Melanocyte of skin (primary cell): ENCODE results near the gene REV3L.

DNA sequence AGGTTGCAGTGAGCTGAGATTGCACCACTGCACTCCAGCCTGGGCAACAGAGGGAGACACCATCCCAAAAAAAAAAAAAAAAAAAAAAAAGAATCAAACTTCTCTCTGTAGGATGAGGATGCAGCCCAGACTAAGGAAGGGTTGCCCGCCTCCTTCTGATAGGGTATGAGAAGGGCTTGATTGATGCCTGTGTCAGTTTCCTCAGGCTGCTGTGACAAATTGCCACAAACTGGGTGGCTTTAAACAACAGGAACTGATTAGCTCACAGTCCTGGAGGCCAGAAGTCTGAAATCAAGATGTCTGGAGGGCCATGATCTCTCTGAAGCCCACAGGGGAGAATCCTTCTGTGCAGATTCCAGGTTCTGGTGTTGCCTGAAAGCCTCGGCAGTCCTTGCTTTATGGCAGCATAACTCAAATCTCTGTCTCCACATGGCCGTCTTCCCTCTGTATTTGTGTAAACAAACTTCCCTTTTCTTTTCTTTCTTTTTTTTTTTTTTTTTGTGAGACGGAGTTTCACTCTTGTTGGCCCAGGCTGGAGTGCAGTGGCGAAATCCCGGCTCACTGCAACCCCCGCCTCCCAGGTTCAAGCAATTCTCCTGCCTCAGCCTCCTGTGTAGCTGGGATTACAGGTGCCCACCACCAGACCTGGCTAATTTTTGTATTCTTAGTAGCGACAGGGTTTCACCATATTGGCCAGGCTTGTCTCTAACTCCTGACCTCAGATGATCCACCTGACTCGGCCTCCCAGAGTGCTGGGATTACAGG lies 11.1 kb upstream of the CDK19 start:
- CAGE, long polyA plus RNA, 2 experiments: no peak in any of the 2 experiments

DNA sequence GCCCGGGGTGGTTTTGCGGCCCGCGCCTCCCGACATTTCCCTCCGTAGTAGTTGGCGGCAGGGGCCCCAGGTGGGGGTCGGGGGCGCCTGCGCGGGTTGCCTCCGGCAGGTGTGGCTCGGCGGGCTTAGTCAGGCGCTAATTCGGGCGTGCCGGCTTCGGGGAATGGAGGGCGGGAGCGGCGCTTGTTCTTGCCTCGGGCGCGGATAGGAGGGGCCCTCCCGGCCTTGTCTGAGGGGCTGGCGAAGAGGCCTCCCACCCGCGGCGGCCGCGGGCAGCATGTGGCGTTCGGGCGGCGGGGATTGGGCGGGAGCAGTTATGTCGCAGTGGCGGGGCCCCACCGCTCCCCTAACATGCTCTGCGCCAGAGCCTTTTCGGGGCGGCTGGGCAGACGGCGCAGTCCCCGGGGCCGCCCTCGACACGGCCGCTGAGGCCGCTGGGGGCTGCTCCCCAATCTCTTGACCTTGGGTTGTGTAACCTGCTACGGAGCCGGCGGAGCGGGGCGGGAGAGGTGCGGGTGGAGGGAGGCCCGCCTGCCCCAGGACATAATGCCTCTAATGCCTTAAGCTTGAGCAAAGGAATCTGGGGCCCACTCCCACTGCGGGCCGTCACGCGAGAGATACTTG lies 1.0 kb downstream of the AMD1 start:
- CAGE, long polyA plus RNA, 2 experiments: no peak in any of the 2 experiments

DNA sequence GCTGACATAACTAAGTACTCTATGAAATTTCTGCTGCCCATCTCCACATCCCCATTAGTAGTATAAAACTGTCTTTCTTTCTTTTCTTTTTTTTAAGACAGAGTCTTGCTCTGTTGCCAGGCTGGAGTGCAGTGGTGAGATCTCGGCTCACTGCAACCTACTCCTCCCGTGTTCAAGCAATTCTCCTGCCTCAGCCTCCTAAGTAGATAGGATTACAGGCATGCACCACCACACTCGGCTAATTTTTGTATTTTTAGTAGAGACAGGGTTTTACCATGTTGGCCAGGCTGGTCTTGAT lies 28.3 kb upstream of the GTF3C6 start:
- CAGE, long polyA plus RNA, 2 experiments: no peak in any of the 2 experiments

- CAGE, long polyA plus RNA, 2 experiments: no peak in any of the 2 experiments
Observed at GRCh38 chr6:111032644-111033260, 50.9 kb downstream of the RPF2 start.

DNA sequence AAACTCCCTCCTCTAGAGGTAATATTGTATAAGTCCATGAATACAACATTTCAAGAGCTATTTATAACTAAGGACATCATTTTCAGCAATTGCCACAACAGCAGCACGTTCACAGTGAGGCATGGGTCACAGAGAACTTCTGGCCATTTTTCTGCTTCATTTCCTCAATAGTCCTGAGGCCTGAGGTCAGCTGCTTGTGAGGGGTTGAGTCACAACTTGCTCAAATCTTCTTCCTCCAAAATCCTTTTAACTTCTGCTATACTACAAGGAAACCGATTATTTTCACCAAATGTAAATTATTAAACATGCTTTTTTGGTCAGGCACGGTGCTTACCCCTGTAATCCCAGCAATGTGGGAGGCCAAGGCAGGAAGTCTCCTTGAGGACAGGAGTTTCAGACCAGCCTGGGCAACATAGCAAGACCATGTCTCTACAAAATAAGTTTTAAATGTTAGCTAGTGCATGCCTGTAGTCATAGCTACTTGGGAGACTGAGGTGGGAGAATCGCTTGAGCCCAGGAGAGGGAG lies 11.2 kb upstream of the SLC16A10 start:
- CAGE, long polyA plus RNA, 2 experiments: no peak in any of the 2 experiments

DNA sequence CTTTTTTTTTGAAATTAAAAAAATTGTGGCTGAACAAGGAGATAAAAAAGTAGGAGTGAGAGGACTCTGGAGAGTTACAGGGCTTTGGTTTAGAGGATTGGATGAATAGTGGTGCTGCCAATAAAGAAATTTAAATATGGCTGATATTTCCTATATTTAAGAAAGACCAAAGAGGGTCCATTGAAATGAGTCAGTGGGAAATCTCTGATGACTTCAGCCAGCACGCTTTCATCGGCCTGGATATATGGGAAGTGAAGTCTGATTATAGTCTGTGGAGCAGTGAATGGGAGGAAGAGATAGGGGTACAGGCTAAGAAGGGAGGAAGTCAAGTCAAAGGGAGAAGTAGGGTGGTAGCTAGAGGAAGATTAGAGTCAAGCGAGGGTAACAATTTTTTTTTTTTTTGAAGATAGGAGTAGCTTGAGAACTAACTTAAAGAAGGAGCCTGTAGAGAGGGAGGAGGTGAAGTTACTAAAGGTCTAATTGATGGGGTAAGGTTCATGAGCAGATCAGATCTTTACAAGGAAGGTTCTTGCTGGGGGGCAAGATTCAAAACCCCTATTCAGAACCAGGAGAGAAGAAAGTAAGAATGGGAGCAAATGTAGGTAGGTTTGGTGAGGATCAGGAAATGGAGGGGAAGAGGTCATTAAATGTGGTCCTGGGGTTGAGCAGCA lies 22.8 kb downstream of the SLC16A10 start:
- CAGE, long polyA plus RNA, 2 experiments: no peak in any of the 2 experiments

DNA sequence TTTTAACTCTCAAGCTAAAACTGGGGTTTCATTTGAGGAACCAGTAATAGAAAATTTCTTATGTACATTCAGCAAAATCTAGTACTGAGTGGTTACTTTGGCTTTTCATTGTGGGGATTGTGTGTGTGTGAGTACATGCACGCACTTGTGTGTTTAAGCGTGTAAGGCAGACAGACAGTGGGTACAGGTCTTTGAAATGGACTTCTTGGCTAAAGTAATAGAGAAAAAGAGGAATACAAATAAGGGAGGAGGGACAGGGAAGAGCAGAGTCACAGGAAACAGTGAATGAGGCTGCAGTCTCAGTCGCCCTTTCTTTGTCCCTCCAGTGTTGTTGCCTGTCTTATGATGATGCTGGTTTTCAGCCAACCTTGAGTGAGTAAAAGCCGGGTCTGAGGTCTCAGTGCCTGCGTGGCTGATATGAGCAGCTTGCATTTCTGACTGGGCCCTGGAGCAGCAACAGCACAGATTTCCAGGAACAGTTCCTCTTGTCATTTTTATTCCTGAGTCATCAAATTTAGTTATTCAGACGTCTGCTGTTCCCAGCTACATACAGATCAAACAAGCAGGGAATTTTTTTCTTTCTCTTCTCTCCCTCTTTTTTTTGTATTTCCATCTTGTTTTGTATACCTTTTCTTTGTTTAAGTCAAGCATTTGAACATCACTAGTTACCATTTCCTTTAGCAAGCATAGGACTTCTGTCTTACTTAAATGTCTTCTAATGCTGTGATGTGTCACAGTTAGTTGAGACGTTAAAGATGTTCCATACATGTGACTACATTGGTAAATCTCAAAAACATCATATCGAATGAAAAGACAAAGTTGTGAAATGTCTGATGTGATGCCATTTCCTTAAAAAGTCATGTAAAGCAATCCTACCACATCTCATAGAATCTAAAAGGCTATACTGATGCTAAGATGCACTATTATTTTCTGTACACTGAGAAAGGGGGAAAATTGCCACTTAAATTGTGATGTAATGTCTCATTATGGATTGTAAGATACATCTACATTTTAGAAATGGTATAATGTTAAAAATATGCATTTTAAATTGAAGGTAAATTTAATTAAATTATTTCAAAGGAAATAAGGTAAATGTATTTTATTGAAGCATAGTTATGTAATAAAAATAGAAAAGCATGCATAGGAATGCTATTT lies 26.6 kb downstream of the SLC16A10 start:
- CAGE, long polyA plus RNA, 2 experiments: no peak in any of the 2 experiments

DNA sequence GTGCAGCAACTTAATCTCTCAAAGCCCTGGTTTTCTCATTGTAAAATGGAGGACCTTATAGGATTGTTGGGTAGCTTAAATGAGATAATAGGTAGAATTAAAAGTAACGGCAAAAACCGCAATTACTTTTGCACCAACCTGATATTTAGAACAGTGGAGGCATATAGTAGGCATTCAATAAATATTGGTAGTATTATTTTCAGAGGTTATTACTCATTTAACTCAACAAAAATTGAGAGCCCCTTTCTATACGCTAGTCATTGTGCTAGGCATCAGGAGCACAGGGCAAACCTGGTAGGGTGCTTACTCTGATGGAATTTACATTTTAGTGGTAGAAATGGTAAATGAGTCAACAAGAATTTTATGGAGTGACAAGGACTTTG lies 39.5 kb downstream of the SLC16A10 start:
- CAGE, long polyA plus RNA, 2 experiments: no peak in any of the 2 experiments

DNA sequence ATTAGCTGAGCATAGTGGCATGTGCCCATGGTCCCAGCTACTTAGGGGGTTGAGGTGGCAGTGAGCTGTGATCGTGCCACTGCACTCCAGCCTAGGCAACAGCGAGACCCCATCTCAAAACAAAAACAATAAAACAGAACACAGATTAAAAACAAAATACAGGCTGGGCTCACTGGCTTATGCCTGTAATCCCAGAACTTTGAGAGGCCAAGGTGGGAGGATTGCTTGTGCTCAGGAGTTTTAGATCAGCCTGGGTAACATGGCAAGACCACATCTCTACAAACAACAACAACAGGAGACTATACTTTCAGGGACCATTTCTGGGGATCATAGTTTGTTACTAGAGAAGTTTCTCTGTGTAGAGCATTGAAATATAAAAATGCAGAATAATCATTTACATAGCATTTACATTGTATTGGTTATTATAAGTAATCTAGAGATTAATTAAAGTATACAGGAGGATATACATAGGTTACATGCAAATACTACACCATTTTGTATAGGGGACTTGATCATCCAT lies 62.7 kb upstream of the MFSD4B start:
- CAGE, long polyA plus RNA, 2 experiments: no peak in any of the 2 experiments

- CAGE, long polyA plus RNA, 2 experiments: no peak in any of the 2 experiments
Observed at GRCh38 chr6:111373829-111374368, 109.1 kb downstream of the REV3L start.

- CAGE, long polyA plus RNA, 2 experiments: no peak in any of the 2 experiments
Observed at GRCh38 chr6:111412716-111413714, 70.0 kb downstream of the REV3L start.

DNA sequence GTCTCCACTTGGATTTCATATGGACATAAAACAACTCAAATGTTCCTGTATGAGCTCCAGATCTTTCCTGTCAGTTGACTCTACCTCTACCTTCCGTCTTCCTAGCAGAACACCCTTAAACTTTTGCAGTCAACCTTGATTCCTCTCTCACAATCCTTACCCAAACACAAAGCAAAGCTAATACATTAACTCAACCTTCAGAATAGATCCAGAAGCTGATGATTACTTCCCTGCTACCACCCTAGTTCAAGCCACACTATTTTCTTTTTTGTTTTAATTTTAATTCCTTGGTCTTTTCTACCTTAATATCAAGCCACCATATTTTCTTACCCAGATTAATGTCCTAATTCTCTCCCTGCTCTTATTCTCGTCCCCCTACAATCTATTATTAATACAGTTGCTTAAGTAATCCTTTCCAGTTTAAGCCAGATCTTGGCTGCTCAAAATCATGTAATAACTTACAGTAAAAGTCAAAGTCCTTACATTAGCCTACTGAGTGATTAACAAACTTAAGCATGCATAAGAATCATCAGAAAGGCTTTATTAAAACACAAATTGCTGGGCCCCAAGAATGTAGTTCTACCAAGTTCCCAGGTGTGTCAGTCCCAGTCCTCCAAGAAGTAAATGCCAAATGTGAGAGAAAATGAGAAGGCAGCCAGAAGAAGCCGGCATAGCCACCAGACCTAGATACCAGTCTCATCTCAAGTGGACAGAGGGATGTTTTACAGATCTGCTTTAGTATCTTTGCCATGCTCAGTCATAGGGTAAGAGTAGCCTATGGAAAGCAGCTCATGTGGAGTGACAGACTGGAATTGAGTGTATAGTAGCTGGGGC lies 68.2 kb downstream of the REV3L start:
- CAGE, long polyA plus RNA, 2 experiments: no peak in any of the 2 experiments

- CAGE, long polyA plus RNA, 2 experiments: no peak in any of the 2 experiments
Observed at GRCh38 chr6:111417173-111417694, 65.8 kb downstream of the REV3L start.

DNA sequence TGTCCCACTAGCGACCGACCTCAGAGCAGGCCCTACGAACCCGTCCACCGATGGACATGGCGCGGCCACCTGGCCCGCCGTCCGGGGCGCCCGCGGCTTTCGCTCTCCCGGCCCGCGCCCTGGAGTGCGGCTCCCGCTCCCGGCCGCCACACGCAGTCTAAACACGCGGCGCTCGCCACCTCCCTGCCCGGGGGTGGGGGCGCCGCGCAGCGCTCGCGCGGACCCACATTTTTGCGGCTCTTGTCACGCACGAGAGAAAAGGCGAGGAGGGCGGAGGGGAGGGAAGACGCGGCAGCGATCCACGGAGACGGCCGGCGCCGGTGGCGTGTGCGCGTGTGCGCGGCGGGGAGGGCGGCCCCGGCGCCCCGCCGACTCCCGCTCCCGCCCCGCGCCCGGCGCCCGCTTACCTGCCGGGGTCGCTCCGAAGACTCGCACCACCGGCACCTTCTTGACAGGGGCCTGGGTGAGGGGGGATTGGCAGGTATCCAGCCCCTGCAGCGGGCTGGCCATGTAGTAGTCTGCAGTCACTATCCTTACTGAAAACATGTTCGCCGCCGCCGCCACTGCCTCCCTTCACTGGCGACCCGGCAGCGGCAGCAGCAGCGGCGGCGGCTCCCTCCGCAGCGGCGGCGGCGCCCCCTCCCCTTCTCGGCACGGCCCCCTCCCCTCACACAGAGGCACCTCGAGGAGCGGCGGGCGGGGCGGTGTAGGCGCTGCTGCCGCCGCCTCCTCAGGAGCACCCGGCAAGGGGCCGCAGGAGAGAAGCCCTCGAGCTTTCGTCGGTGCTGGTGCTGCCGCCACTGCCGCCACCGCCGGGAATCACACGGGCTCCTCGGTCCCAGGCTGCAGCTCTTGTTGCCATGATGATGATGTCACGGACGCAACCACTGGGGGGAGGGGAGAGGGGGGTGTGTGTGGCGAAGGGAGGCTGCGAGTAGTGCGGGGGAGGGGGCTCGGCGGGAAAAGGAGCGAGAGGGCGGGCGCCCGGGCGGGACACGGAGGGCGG lies at the start of gene REV3L:
REV3L (minus strand) TSS at position 876 of the 1,006 bp plus-strand sequence.
- CAGE, long polyA plus RNA, 2 experiments: no peak in any of the 2 experiments

DNA sequence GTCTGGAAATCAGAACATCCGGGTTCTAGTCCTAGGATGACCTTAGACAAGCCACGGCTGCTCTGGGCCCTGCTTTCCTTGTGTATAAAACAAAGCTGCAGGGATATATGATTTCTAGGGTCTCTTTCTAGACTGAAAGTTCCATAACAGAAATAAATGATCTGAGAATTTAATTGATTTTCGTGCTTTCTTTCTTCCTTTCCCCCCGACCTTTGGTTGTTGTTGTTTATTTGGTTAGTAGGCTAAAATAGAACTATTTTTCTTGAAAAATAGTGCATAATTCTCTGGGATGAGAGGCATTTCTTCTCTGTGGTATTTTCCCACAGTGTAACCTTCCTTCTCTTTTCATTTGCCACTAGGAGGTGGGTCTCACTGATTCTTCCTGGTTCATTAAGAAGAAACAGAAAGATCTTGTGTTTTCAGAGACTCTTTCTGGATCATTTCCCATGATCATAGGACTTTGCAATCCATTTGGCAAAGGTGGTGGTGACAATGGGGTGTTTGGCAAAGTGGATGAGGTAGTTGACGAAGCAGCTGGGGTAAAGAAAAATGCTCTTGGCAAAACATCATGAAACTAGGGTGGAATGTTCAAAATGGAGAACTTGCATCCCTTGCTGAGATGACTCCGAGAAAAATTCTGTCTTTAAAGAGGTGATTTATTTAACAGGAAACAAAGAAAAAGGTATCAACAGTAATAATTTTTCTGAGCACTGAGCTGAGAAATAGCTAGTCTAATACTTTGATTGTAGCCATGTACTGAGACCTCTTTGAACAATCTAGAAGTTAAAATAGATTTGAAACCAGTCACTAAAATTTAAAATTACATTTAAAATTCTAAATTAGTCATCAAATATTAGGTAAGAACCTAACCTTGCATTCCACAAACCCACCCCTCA lies 50.7 kb downstream of the TRAF3IP2 start:
- CAGE, long polyA plus RNA, 2 experiments: no peak in any of the 2 experiments

DNA sequence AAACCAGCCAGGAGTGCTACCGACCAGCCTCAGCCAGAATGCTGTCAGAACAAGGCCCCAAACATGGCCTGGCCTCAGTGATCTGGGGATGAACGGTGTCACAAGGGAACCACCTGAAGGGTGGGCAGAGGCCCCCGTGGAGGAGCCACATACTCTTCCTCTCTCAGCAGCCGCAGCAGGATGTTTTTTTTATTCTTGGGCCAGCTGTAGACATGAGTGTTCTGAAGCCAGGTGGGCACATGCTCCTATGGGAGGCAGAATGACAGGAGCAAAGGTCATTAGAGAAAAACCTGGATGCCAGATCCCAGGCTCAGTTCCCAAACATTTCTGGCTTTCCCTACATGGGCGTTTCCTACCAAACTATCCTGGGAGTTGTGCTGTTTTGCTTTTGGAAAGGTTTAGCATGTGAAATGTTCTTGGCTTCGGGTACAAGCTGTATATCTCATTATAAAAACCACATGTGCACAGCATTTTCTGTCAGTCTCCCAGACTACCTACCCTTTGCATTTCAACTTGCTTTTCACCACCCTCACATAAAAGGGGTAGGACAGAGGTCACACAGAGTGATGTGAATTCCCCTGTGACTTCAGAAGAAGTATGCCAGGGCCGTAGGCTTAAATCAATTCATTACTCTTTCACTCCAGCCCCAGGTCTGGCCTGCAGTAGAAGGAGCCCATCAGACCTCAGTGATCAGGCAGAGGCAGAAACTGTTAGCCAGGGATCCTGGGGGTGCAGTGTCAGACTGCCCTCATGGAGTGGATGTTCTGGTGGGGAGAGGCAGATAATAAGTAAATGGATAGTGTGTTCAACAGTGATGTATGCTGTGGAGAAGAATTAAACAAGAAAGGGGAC lies 46.1 kb downstream of the TRAF3IP2 start:
- CAGE, long polyA plus RNA, 2 experiments: no peak in any of the 2 experiments

DNA sequence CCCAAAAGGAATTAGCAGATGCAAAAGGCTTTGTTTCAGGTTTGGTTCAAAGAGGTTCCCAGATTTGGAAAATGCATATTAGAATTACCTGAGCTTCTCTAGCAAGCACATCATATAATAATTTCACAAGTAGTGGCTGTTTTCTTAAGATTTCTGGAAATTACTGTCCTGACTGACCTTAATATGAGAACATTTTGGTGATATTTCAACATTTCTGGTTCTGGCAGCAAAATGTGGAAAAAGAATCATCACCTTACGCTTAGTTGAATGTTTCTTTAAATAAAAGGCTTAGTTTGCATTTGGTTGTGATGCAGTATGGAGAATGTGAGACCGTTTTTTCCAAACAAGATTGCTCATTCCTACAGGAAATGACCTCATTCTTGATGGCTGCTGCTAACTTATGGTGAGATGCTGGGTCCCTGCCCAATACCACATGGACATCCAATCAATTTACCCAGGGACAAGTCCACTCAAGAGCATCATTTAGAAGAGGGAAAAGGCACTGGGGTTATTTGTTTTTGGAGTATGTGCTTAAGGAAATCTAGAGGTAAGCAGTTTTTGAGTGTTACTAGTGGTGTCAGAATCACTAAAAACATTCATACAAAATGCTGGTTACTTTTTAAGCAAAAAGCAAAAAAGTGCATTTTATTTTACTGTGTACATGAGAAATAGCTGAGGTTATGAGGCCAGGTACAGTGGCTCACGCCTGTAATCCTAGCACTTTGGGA lies 31.3 kb downstream of the TRAF3IP2 start:
- CAGE, long polyA plus RNA, 2 experiments: no peak in any of the 2 experiments

DNA sequence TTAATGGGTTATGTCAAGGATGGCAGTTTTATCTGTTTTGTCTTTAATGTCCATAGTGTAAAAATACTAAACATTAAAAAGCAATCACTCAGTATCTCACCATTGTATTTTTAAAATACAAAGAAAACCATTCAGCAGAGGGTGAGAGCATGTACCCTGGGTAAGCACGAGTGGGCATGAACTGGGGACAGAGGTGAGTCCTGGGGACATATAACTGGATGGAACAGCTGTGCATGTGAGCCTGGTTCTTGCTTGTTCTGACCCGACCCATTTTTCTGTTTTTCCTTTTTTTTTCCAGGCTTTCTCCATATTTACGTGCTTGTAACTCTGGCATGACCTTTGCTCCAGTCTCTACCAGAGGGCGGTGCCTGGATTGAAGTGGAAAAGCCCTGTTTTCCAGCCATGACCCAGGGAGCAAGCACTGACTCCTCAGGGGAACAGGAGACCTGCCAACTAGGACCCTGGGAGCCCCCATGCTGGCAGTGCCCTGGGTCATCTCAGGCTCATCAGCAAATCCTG lies 8.1 kb downstream of the TRAF3IP2 start:
- CAGE, long polyA plus RNA, 2 experiments: no peak in any of the 2 experiments

DNA sequence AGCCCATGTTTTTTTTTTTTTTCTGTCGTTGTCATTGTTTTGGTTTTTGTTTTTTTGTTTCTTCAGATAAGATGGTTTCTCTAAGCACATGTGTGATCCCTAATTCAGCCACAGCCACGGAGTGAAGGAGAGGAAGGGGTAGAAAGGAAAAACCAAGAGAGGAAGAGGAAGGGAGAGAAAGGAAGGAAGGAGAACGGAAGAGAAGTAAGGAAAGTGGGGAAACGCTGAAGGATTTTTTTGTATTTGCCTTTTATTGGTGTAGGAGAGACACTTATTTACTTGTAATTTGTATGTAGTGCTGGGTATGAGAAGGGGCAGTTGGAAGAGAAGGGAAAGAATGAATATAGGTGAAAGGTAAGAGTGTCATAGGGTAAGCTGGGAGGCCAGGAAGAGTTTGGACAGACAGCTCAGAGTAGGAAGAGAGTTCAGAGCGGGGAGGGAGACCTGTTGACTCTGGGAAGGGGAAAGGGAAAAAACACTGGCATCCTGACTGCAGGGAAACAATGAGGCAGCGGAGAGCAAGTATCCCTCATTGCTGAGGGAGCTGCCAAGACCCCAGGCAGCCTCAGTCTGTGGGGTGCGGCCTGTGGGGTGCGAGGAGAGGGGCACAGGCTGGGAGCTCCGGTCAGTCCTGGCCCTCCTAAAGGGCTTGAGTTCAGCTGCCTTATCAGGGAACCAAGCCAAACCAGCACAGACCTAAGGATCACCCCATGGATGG lies 3.2 kb downstream of the TRAF3IP2 start:
- CAGE, long polyA plus RNA, 2 experiments: no peak in any of the 2 experiments

DNA sequence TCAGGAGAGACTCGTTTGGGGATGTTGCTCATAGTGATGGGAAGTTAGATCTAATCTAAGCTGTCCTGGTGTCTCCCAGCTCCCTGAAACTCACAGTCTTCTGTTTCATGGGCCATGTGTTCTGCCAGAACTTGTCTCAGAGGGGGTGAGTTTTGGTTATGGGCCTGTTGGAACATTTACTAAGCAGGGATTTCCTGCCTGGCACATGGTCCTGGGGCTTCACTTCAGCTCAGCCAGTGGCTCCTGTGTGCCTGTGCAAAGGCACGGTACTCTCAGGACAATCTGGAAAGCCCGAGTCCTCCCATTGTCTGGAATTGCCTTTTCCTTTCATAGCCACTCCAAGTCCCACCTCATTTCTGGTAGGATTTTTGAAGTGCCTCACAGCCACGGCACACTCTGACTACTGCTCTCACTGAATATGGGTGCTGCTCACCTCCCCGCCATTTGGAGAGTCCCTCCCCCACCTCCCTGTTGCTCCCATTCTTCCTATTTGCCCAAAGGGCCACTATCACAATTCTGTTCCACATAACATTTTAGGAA lies 17.7 kb upstream of the TRAF3IP2 start:
- CAGE, long polyA plus RNA, 2 experiments: no peak in any of the 2 experiments